ENCODE data around the genes STARD5, GOLGA6L10 and WHAMM.

GRCh38 chr15:81092022-81092737 lies 41.9 kb upstream of the CFAP161 start:
- PRO-cap, 4 experiments = no peak in any of the 4 experiments
- RAMPAGE, long total RNA, 2 experiments = no peak in any of the 2 experiments

- PRO-cap, 4 experiments = peak in 3 of 4 experiments; most common plus-strand start chr15:81274076 (in 3); most common minus-strand start chr15:81273916 (in 3)
- RAMPAGE, long total RNA, 2 experiments = no peak in any of the 2 experiments
Observed at GRCh38 chr15:81273852-81274292, 50.1 kb downstream of the STARD5 start.

DNA sequence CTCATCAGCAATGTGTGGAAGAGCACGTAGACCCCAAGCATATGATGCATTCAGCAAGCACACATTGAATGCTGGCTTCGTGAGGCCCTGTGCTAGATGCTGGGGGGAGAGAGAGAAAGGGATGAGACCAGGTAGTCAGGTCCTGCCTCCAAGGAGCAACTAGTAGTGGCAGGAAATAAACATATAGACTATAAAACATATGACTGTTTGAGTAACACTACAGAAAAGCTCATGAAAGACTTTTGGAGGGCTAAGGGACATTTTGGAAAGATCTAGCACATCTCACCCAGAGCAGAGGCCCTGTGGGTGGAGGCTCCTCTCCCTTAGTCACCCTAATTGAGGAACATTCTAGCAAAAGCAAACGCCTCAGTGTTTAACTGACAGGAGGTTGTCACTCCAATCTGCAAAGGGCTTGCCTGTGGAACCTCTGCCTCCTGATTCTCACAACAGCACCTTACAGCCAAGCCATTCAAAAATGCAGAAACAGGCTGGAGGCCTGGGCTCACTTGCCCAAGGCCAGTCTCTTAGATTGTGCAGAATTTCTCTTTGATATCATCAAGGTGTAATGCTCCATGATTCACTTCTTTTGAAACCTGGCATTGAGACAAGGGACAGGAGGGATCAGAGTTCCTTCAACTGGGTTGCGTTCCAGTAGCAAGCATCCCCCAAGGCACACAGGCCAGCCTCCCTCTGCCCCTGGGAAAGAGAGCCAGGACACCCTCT lies 26.1 kb downstream of the STARD5 start:
- PRO-cap, 4 experiments = peak in 4 of 4 experiments; most common plus-strand start position 399 of the sequence (in 4); most common minus-strand start position 338 of the sequence (in 4)
- RAMPAGE, long total RNA, 2 experiments = no peak in any of the 2 experiments

- PRO-cap, 4 experiments = peak in 4 of 4 experiments; most common plus-strand start chr15:81324488 (in 2); most common minus-strand start chr15:81324141 (in 4)
- RAMPAGE, long total RNA, 2 experiments = start-site peak on the plus strand in 1 of 2 experiments, at chr15:81324521-81324535 at its widest, 19 reads per replicate; start-site peak on the minus strand in 2 of 2 experiments, at chr15:81324109-81324175 at its widest, 63 to 111 reads per replicate
Observed at GRCh38 chr15:81323723-81324680, at the start of gene STARD5. Gene STARD5, minus strand, starts transcription at chr15:81324141.

GRCh38 chr15:82043063-82044114 lies 2.4 kb downstream of the MEX3B start:
- PRO-cap, 4 experiments = no peak in any of the 4 experiments
- RAMPAGE, long total RNA, 2 experiments = no peak in any of the 2 experiments

- PRO-cap, 4 experiments = no peak in any of the 4 experiments
- RAMPAGE, long total RNA, 2 experiments = no peak in any of the 2 experiments
Observed at GRCh38 chr15:82349361-82349816, at the start of gene GOLGA6L10. Gene GOLGA6L10, minus strand, starts transcription at chr15:82349475.

DNA sequence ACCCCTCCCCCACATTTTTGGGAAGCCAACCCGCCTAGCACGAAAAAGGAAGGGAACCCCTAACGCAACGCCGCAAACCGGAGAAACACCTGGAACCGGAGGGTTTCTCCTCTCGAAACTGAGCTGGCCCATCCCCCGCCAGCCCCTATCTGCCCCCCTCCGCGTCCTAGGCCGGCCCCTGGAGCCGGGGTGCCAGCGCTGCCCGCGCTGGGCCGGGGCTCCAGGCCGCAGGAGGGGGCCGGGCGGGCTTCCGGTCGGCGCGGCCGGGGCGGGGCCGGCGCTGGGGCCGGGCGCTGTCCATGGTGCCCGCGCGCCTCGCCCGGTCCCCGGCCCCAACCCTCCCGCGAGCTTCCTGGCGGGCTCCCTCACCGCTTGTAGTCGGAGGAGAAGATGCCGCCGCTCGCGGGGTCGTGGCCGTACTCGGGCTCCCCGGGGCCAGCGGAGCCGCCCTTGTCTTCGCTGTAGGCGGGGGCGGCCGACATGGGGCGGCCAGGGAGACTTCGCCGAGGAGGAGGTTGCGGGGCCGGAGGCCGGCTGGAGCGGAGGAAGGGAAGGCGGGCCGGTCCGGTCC lies 365 bp downstream of the AP3B2 start:
- PRO-cap, 4 experiments = no peak in any of the 4 experiments
- RAMPAGE, long total RNA, 2 experiments = no peak in any of the 2 experiments

- PRO-cap, 4 experiments = peak in 4 of 4 experiments; most common plus-strand start chr15:82809662 (in 4)
- RAMPAGE, long total RNA, 2 experiments = start-site peak on the plus strand in 1 of 2 experiments, at chr15:82809628-82809655 at its widest, 8 reads per replicate
Observed at GRCh38 chr15:82809485-82809762, at the start of gene WHAMM. Gene WHAMM, plus strand, starts transcription at chr15:82809628.

- PRO-cap, 4 experiments = peak in 2 of 4 experiments; most common plus-strand start chr15:82828260 (in 2); most common minus-strand start chr15:82828051 (in 1)
- RAMPAGE, long total RNA, 2 experiments = start-site peak on the plus strand in 1 of 2 experiments, at chr15:82828376-82828686 at its widest, 8 reads per replicate
Observed at GRCh38 chr15:82827898-82828730, 18.7 kb downstream of the WHAMM start.

DNA sequence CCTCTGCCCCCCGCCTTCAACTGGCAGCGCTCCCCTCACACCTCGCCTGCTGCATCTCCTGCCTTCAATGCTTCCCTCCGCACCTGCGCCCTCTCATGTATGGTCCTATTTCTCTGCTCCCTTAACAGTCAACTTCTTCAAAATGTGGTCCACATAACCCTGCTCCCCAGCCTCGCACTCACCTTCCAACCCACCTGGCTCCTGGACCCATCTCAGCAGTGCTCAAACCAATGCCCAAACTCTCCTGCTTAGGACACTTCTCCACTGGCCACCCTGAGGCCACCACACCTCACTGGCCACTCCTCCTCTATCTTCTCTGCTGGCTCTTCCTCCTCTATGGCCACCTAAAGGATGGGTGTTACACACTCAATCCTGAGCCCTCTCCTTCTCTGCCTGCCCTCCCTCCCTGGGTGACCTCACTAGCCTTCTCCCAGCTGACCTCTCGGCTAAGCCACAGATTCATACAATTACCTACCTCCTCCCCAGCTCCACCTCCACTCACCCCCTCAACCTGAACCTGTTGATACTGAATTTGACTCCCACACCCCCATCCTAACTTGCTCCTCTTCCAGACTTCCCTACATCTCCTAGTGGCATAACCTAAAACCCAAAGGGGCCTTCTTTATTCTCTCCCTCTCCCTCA lies 17.3 kb downstream of the HOMER2 start:
- PRO-cap, 4 experiments = no peak in any of the 4 experiments
- RAMPAGE, long total RNA, 2 experiments = no peak in any of the 2 experiments

DNA sequence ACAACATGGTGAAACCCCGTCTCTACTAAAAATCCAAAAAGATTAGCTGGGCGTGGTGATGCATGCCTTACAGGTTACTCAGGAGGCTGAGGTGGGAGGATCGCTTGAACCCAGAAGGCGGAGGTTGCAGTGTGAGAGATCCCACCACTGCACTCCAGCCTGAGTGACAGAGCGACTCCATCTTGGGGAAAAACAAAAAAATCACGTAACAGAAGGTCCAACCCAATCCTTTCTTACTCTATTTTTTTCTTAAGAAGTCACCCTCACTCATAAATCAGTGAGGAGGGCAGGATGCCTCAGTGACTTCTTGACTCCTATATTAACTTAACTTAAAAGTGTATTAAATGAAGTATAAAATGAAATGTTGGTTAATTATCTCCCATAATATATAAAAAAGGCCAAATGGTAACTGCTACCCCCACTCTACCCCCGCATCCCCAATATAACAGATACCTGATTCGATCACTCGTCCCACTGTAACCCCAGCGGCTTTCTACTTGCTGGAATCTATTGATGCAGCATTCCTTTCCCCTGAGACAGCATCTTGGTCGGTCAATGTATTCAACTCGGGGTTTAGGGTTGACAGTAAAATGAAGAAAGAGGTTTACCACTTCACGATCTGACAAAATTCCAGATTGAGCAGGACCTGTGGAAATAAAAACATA lies 18.4 kb upstream of the C15orf40 start:
- PRO-cap, 4 experiments = no peak in any of the 4 experiments
- RAMPAGE, long total RNA, 2 experiments = no peak in any of the 2 experiments

DNA sequence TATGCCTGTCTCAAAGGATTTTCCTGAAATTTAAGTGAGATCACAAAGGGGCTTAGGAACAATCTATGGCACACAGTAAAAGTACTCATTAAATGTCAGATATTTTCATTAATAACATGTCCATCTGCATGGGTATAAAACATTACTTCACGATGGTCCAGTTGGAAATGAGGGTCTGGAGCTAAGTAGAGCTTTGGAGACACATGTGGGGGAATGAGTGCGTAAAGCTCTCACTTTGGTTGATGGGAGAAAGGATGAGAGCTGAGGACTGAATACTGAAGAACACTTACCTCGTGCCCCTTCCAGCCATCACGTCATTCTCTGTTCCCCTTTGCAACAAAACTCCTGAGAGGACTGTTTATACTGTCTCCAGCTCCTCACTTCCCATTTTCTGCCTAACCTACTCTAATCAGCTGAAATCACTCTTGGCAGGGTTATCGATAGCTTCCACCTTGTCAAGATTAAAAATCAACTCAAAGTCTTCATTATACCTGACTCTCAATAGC lies 4.5 kb downstream of the BTBD1 start:
- PRO-cap, 4 experiments = no peak in any of the 4 experiments
- RAMPAGE, long total RNA, 2 experiments = no peak in any of the 2 experiments

DNA sequence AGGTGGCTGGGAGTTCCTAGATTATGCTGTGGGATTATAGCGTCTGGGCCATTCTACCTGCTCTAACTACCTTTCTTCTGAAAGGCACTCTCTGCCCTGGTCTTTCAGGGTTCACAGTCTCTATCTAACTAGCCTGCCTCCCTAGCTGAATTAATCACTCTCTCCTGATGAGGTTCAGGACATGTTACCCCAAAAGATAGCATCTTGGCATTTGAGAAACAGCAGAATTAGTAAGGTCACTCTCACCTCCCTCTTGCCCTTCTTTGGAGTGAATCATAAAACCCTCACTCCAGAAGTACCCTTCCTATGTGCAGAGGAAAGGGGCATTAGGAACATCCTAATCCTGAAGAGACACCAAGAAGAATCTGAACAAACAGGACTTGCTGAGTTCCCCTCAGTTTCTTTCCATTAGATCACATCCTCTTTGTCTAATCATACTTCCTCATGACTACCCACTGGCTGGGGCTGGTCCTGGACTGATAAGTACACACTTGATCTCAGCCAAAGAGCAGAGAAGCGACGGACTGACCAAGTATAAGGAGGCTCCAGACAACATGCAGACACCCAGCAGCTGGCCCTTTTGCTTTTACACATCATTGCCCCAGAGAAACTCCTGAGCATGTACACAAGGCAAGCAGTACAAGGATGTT lies 15.2 kb upstream of the TM6SF1 start:
- PRO-cap, 4 experiments = peak in 4 of 4 experiments; most common plus-strand start position 511 of the sequence (in 4); most common minus-strand start position 367 of the sequence (in 2)
- RAMPAGE, long total RNA, 2 experiments = no peak in any of the 2 experiments

DNA sequence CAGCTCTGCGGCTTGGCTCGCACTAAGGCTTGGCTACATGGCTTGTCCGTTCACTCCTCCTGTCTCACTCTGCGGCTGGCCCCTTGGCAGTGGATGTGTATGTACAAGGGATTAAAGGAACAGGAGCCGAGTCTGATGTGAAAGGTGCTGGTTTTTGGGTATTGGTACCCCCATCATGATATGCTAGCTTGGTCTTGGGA lies 12.5 kb downstream of the TM6SF1 start:
- PRO-cap, 4 experiments = no peak in any of the 4 experiments
- RAMPAGE, long total RNA, 2 experiments = no peak in any of the 2 experiments

- PRO-cap, 4 experiments = no peak in any of the 4 experiments
- RAMPAGE, long total RNA, 2 experiments = no peak in any of the 2 experiments
Observed at GRCh38 chr15:83157717-83158110, 49.9 kb downstream of the HDGFL3 start.

DNA sequence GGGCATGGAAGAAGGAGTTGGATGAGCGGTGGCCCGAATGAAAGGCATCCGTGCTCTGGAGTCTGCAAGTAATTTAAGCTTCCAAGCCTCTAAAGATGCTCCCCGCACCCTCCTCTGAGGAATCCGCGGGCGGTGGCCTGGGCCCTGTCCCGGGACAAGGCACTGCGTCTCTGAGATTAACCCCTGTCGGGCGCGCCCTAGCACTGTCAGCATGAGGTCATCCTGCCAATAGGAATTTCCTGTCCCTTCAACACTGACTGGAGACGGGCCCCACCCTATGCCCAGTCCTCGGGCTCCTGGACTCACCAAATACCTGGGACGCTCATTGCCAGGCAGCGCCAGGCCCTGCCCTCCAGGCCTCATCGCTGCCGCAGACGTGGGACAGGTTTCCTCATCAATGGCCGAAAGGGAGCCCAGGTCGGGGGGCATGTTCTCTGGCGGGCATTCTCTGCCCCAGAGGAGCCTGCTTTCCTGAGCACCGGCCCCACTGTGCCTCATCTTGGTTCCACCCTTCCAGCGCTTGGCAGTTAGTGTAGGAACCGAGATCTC lies 67.6 kb upstream of the SH3GL3 start:
- PRO-cap, 4 experiments = no peak in any of the 4 experiments
- RAMPAGE, long total RNA, 2 experiments = no peak in any of the 2 experiments

GRCh38 chr15:83694052-83694401 lies 40.1 kb downstream of the ADAMTSL3 start:
- PRO-cap, 4 experiments = no peak in any of the 4 experiments
- RAMPAGE, long total RNA, 2 experiments = no peak in any of the 2 experiments

GRCh38 chr15:84173151-84173512 lies 62.4 kb upstream of the GOLGA6L4 start:
- PRO-cap, 4 experiments = no peak in any of the 4 experiments
- RAMPAGE, long total RNA, 2 experiments = no peak in any of the 2 experiments

- PRO-cap, 4 experiments = peak in 3 of 4 experiments; most common plus-strand start chr15:84500359 (in 3)
- RAMPAGE, long total RNA, 2 experiments = no peak in any of the 2 experiments
Observed at GRCh38 chr15:84500197-84500657, 100.6 kb upstream of the ZSCAN2 start.

- PRO-cap, 4 experiments = no peak in any of the 4 experiments
- RAMPAGE, long total RNA, 2 experiments = no peak in any of the 2 experiments
Observed at GRCh38 chr15:84546175-84546682, 54.6 kb upstream of the ZSCAN2 start.

All from right lobe of liver (tissue), 4 donors.